Subcutaneous preadipocyte (primary cell): ENCODE measurements around the genes LCA5 and TPBG.

DNA sequence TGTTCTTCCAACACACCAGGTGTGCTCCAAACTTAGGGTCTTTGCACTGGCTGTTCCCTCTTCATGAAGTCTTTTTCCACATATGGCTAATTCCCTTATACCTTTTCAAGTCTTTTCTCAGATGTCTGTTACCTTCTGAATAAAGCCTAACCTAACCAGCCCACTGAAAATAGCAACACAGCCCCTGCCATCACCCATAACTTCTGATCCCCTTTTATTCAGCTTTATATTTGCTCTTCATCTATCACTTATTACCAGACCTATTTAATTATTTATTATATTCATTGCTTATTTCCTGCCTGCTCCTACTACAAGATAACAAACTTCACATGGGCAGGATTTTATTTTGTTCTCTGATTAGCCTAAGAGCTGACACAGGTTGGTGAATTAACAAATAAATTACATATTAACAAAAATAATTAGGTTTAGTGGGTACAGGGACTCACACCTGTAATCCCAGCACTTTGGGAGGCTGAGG is 31.8 kb downstream of the PHIP start:
- CAGE, long polyA plus RNA: no peak

GRCh38 chr6:79537030-79537750 is at the start of gene LCA5:
LCA5 (minus strand) TSS chr6:79537430.
- CAGE, long polyA plus RNA: no peak

GRCh38 chr6:79570408-79570977 is 33.3 kb upstream of the LCA5 start:
- CAGE, long polyA plus RNA: no peak

DNA sequence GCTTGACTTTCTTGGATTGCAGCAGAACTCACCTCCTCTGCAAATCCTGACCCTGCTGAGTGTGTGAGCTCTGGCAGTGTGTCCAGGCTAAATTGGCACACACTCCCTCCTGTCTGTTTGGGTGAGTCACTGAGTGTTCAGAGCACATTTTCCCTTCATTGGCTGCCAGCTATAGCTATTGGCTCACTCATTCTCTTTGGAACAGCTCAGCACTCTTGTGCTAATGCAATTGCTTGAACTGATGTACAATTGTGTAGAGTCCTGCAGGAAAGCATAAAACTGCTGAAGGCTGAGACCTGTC is 350.9 kb downstream of the BCKDHB start:
- CAGE, long polyA plus RNA: no peak

DNA sequence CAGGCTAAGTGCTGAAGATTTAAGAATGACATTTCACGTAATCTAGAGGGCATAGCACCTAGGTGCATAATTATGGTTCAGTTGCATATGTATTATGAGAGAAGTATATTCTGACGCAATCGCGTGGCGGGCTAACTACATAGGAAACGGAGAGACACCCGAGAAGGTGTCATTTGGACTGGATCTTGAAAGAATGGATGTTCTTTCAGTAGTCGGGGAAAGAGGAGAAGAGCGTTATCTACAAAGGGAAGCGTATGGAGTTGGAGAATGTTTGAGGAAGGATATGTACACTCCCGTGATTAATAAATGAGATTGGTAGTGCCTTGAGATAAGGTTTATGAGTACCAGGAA is 1.9 kb upstream of the TENT5A start:
- CAGE, long polyA plus RNA: no peak

- CAGE, long polyA plus RNA: no peak
Measured at GRCh38 chr6:81834119-81834669, 81.7 kb upstream of the TENT5A start.

DNA sequence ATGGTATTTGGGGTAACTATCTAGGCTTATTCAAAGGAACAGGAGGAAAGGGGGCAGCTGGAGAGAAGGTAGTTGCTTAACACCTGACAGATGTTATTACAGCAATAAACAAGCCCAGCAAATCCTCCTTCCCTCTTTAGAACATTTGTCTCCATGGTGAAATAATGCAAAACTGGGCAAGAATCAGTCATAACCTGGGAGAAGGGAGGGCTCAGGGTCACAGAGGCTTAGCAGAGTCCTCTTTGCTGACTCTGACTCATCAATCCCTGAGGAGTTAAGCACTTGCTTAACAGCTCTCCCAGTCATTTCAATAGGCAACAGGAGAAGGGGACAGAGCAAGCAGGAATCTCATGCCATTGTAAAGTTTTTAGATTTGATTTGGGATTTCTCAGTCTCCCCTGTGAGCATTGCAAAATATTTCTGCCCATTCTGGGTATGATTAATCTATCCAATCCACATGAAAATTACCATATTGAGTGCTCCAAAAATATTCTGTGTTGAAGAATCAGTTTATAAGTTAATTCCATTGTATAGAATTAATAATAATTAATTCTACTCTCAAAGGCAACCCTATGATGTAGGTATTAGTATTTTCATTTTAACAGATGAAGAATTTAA is 230.1 kb downstream of the IBTK start:
- CAGE, long polyA plus RNA: no peak

DNA sequence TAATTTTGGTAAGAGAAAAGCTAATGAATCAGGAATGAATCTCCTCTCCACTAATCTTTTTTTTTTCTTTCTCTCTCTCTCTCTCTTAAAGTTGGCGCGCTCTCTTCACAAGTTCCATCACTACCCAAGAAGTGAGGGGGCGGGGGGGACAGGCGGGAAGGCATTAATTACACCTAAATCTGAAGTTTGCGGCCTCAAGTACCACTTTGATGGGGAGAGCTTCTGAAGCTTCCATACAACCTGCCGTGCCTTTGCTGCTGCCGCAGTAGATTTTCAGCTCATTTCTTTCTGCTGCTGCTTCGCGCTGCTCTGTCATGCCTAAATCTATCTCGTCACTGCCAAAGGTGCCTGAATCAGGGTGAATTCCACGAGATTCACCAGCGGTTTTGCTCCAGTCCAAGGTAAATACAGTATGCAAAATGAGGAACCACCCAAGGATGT is 458 bp upstream of the TPBG start:
- CAGE, long polyA plus RNA: no peak

GRCh38 chr6:82363580-82363956 is at the start of gene TPBG:
TPBG (plus strand) TSS chr6:82363817.
- CAGE, long polyA plus RNA: no peak

DNA sequence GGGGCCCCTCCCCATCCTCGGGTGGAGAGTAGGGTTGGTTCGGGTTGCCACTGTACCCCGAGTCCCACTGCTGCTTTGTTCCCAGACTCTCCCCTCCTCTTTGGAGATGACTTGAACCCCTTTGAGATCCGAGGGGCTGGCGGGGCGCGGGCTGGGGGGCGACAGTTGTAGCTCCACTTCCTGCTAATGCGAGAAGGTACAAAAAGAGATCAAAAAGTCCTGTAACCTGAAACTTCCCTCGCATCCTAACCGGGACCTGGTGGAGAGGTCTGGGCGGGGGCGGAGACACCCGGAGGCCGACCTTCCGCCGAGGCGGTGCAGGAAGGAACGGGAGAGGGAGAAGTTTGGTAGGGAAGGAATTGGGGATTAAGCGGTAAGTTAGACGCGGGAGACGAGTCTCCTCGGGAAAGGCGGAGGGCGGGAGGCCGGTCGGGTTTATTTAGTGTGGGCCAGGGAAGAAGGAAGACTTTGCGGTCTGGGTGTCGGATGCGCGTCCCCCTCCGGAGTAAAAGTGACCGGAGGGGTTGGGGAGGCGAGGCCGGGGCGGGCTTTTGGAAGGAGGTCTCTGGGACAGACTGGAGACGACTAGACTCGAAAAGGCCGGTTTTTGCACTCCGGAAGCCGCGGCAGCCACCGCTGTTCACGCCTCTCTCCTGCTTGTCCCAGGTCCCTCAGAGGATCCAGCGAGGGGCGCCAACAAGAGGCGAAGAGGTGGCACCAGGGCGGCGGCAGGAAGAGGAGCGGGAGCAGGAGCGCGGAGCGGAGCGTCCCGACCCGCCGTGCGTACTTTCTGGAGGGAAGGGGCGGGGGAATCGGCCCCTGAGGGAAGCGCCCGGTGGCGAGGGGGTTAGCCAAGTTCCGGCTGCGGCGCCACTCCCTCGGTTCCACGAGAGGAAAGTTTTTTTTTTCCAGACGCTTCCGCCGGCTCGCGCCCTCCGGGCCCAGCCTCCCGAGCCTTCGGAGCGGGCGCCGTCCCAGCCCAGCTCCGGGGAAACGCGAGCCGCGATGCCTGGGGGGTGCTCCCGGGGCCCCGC is 657 bp downstream of the TPBG start:
- CAGE, long polyA plus RNA: no peak

GRCh38 chr6:82364991-82366148 is 1.8 kb downstream of the TPBG start:
- CAGE, long polyA plus RNA: no peak

DNA sequence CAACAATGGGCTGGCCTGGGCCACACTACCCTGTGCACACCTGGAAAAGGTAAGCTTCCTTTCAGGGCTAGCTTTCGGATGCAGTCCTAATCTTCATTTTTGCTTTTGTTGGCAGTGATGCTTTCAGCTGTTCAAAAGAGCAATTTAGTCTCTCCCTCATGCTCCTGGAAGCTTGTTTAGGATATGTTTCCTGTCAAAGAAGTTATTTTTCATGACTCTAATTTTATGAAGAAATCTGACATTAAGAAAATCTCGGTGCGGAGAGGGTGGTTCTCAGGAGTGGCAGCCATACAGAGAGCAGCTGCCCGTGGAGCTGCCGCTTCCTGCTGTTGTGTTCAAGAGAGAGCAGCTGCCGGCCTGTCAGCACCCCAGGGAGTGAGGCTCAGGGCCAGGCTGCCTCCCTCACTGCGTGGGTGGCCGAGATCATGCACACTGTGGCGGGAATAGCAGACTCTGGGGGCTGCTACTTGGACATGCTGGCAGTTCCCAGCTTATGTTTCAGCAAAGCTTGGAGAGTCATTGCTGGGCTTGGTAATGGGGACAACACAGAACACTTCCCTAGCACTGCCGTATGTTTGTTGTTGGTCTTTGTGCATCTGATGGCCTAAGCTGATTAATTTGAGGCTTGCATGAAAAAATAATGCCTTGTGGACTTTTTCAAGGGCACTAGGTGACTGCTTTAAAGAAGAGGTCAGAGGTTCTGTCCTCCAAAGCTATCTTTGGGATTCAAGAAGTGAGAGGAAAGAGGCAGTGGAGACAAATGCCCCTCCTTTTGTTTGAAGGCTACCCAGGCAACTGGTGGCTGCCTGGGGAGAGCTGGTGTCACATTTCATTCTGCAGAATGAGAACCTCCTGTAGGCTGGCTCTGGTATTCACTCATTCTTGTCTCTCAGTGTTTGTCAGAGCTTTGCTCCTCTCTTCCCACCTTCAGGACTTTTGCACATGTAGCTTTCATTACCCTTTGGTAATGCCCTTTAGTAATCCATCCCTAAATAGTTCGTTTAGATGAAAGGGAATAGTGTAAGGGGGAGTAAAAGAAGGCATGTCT is 18.7 kb downstream of the MRAP2 start:
- CAGE, long polyA plus RNA: no peak

DNA sequence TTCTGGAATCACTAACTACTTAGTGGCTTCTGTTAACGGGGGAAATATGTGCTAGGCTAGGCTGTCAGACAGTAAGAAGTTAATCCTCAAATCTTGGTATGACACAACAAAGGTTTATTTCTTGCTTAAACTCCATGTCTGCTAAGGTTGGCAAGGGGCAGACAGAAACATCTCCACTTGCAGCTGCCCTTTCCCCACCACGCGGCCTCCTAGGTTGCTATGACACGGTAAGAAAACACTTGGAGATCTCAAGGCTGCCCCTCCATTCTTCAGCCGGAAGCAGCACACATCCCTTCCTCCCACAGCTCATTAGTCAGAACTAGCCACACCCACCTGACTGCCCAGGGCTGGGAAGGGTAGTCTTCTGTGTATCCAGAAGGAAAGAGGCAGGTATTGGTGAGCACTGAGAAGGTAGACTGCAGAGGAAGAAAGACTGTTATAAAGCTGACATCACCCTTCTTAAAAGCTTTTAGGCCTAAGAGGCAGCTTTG is 41.4 kb downstream of the MRAP2 start:
- CAGE, long polyA plus RNA: no peak

GRCh38 chr6:84184121-84185391 is 42.9 kb downstream of the CEP162 start:
- CAGE, long polyA plus RNA: no peak

GRCh38 chr6:84762144-84763053 is 2.0 kb downstream of the TBX18 start:
- CAGE, long polyA plus RNA: no peak

DNA sequence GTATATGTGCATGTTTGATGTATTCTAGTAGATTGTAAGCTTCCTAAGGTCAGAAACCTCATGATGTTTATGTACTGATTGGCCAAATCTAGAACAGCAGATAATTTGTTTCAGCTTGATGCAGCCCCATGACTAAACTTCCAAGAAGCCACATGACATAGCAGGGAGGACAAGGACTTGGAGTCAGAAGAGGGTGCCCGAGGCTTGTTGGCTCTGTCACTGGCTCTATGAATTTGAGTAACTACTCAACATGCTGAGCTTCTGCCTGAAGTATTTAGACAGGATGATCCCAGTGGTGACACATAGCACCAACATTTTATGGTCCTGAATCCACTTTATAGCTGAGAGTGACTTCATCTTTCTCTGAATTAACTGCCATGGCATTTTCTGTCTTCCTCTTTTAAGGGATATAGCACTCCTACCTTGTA is 13.5 kb upstream of the TBX18 start:
- CAGE, long polyA plus RNA: no peak

DNA sequence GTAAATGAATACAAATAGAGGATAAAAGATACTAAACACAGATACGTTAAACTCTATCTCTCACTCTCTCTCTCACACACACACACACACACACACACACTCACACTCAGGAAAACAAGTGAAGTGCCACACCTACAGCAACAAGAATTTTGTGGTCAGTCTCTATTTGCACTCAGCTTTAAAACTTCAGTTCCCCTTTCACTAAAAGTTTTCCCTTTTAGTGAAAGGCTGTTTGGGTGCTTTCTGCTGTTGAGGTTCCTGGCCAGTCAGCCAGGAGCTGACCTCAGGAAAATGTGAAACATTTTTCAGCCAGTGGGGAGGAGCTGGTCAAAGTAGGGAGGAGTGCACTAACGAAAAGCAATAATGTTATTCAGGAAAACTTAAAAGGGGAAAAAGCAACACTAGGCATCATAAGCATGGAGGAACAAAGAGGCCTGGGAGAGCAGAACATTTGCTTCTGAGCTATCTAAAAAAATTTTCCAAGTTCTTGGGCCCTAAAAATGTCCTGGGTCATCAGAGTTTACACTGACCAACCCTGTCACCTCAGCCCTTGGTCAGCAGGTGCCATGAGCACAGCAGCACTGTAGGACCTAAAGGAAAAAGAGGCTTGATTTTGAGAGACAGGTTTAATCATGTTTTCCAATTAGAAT is 30.7 kb upstream of the NT5E start:
- CAGE, long polyA plus RNA: no peak

- CAGE, long polyA plus RNA: no peak
Measured at GRCh38 chr6:85464144-85464658, 14.3 kb downstream of the NT5E start.

- CAGE, long polyA plus RNA: no peak
Measured at GRCh38 chr6:85639934-85640818, 2.5 kb downstream of the SYNCRIP start.

GRCh38 chr6:85640857-85641529 is 1.7 kb downstream of the SYNCRIP start:
- CAGE, long polyA plus RNA: no peak